ENCODE measurements around a stretch of chr18.

GRCh38 chr18:56980150-56981396 is 166.3 kb upstream of the BOD1L2 start:
- PRO-cap: no peak

- PRO-cap: no peak
Observed at GRCh38 chr18:57555249-57555540, 31.3 kb downstream of the FECH start.

GRCh38 chr18:57627434-57627993 is 5.9 kb upstream of the NARS1 start:
- PRO-cap: no peak

DNA sequence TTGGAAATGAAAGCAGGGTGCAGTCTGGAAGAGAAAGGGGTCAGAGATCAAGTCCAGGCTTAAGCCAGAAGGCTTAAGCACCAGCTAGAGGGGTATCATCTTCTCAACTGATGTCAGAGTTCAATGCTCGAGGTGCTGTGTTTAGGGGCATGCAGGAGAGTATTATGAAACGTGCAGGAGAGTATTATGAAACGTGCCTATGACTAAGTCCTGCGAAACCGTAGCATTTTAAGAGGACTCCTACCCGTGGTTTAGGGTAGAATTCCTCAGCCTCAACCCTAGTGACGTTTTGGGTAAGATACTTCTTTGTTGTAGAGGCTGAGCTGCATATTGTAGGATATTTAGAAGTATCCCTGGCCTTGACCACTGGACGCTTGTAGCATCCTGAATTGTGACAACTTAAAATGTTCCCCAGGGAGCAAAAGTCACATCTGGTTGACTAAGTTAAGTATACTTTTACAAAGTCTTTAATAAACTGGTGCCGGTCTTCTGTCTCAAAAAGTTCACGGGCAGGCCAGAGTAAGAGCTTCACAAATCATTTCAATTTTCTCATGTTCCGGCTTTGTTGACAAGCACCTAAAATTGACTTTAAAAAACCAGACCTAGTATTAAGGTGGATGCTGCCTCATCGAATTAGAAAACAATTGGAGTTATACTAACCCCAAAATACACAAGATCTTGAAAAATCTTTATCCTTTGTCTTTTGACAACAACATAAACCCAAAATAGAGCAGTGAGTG is 18.4 kb downstream of the ATP8B1 start:
- PRO-cap: no peak

- PRO-cap: no peak
Observed at GRCh38 chr18:57798571-57799519, 4.3 kb downstream of the ATP8B1 start.

DNA sequence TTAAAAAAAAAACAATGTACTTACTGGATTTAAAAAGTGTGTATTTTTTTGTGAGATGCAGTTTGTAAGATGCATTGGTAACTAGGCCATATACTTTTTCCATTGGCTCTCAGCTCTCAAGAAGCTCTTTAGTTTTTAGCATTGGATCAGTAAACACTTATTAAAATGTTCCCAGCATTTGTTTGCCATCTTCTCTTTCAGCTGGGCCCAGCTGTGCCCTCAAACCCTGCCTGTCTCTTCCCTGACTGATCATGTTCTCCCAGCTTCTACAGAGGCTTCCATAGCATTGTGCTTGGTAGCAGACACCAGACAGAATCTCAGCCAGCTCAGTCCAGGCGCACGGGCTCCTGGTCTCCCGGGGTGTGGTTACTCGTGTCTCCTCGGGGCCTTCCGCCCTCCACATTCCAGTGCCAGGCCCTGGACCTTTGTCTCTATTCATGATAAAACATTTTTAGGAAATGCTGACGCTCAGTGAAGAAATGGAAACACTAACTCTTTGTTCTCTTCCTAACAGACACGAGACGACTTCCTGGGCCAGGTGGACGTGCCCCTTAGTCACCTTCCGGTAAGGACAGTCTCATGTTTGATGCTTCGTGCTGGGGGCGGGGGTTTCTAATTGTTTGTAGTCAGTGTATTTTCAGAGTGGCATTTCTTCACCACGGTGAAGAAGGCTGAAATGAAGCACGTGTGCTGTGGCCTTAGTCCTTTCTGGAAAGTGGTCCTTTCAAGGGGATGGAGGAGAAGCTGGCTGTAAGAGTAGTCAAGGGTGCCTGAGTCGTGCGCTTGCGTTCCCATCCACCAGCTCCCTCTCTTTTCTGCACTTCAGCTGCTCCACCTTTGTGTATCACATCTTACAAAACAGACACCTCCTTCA is 271.7 kb downstream of the NEDD4L start:
- PRO-cap: unidirectional peak, minus-strand start at position 319 of the sequence

DNA sequence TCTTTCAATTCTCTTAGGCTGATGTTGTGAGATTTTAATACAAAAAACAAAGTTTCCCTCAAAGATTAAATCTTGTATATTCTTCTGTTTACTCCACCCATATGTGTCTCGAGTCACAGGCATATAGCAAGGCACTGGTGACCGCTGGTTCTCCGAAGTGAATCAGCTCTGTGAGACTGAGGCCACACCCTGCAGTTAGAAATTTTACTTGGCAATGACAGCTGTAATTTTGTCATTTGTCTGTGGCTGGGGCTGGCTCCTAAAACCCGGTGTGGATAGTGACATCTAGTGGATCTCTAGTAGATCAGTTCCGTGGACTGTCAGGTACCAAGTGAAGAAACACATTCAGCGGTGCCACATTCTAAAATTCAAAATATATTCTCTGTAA is 277.9 kb downstream of the NEDD4L start:
- PRO-cap: no peak

- PRO-cap: no peak
Observed at GRCh38 chr18:58429530-58429882, 199.4 kb downstream of the ALPK2 start.

GRCh38 chr18:58452014-58452899 is 176.6 kb downstream of the ALPK2 start:
- PRO-cap: no peak

GRCh38 chr18:58549554-58550202 is 79.2 kb downstream of the ALPK2 start:
- PRO-cap: no peak

DNA sequence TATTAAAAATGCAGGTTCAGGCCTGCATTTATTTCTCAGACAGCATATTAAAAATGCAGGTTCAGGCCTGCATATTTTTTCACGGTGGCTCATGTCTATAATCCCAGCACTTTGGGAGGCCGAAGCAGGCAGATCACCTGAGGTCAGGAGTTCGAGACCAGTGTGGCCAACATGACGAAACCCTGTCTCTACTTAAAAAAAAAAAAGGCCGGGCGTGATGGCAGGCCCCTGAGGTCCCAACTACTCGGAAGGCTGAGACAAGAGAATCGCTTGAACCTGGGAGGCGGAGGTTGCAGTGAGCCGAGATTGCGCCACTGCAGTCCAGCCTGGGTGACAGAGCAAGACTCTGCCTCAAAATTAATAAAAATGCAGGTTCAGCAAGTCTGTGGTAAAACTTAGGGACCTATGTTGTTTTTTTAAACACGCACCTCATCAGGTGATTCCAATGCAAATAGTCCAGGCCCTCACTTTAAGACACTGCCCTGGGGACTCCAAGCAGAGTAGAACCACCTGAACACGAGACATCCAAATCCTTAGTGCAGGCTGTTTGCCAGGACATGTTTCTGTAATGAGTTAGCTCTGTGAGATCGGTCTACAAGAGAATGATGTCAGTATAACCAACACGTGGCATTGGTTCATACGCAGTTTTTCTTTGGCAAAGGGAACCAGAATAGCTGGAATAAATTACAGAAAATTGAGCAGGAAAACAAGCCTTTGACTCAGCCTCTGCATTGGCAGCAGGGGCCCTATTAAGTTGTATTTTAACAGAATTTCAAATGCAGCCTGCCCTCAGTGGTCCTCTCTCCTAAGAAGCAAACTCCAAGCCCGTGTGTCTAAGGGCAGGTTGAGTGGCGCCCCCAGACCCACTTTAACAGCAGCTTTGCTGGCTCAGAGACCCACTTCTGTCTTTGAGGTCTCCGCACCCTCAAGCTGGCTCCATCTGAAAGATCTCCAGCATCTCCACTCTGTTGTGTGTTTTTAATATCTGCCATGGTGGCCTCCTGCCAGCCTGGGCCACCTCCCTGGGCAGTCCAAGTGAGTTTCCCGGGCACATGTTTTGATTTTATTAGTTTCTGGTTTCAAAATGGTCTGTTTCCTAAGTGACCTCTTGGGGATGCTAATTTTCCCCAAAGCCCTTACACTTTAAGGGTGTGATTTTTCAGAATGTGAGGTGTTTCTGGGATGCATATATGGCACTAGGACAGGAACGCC is 61.5 kb downstream of the ALPK2 start:
- PRO-cap: no peak

GRCh38 chr18:58865042-58865529 is 409 bp downstream of the ZNF532 start:
- PRO-cap: no peak

DNA sequence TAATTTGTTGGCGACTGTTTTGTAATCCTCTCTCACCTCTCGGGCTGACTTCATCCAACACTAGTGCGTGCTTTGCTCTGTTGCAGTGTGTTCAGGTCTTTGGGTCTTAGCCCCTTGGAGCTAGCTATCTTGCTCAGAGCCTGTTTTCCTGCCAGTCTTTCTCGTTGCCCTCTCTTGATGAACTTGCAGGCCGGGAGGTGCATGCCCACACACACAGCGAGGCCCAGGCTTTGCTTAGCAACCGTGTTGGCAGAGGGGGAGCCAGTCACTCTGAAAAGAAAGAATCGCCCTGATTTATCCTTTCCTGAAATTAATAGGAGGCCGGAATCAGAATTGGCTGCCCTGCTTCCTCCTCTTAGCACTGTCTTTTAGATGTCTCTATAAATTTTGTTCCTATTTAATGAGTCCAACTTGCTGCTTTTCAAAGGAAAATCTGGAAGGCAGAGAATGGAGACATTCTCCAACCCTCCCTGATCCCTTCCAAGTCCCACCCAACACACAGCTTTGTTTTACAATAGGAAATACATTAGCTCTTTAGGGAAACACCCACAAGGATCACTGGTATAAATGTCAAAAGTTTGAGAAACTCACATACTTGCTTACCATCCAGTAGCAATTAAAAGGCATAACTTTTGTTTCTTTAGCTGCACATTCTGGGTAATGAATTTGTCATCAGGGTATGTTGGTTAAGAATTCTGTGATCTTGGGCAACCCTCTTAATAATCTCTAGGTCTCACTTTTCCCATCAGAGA is 97.4 kb upstream of the SEC11C start:
- PRO-cap: unidirectional peak, minus-strand start at position 179 of the sequence

DNA sequence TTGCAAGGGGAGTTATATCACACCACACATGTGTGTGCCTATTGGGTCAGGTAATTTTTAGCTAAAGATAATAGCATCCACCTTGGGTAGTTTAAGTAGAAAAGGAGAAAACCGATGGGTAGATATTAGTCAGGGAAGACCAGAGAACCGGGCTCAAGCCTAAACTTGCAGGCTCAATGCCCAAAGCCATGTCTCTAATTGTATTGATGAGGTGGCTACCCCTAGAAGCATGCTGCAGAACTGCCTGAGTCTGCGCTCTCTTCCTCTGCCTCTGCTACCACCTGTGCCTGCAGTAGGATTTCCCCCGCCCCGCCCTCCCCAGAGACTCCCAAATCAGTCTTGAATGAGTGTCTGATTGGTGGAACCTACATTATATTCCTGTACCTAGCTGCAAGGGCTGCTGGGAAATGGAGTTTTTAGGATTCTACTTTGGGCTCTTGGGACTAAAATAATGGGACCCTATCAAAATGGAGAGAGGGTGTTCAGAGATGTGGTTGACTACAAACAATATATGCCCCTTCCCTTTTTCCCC is 12.3 kb downstream of the GRP start:
- PRO-cap: no peak

DNA sequence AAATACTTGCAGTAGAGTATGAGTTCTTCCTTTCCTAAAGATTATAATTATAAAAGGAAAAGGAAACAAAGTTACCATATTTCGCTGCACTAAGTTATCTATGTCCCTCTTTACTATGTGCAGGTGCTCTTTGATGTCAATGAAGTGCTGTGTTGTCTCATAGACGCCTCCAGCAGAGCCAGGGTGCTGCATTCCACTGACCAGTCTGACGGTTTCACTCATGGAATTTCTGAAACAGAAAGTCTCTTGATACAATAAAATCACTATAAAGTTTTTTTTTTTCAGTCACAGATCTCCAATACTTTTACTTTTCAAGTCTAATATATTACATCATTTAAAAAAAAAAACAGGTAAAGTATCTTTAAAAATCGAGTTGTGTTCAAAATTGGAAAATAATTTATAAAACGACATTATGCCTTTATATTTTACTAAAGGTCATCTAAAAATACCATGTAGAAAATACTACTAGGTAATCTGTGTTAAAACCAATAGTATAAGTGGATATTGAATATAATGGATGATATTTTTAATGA is 14.6 kb upstream of the CPLX4 start:
- PRO-cap: no peak

- PRO-cap: bidirectional peak, plus-strand start at chr18:59359520, minus-strand start at chr18:59359254
Observed at GRCh38 chr18:59359321-59359782, 287 bp upstream of the LMAN1 start.

DNA sequence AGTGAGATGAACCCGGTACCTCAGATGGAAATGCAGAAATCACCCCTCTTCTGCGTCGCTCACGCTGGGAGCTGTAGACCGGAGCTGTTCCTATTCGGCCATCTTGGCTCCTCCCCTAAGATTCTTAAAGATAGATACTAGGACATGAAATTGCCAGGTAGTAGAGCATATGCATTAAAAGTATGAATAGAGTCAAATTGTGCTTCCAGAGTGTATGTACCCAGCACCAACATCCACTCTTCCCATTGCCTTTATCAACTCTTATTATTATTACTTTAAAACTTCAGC is 50.7 kb upstream of the LMAN1 start:
- PRO-cap: no peak

- PRO-cap: no peak
Observed at GRCh38 chr18:59550334-59550677, 146.9 kb downstream of the CCBE1 start.

GRCh38 chr18:59900111-59900832 is 476 bp downstream of the PMAIP1 start:
- PRO-cap: bidirectional peak, plus-strand start at chr18:59900617, minus-strand start at chr18:59900599

GRCh38 chr18:61651789-61652152 is 241.0 kb downstream of the RNF152 start:
- PRO-cap: no peak